Upper lobe of left lung (tissue), 5 donors: Measurements from ENCODE around the genes ABAT and USP7.

GRCh38 chr16:8328302-8328779 lies 262.0 kb downstream of the TMEM114 start:
- PRO-cap, 2 experiments: no peak in any of the 2 experiments
- RAMPAGE, long total RNA, 4 experiments: no peak in any of the 4 experiments

GRCh38 chr16:8594042-8594574 lies 3.8 kb upstream of the TMEM114 start:
- PRO-cap, 2 experiments: no peak in any of the 2 experiments
- RAMPAGE, long total RNA, 4 experiments: no peak in any of the 4 experiments

GRCh38 chr16:8673855-8674969 lies at the start of gene ABAT:
ABAT (plus strand) TSS chr16:8674617.
- PRO-cap, 2 experiments: peak in 2 of 2 experiments; most common plus-strand start chr16:8674587 (in 1); most common minus-strand start chr16:8674438 (in 1)
- RAMPAGE, long total RNA, 4 experiments: start-site peak on the plus strand in 4 of 4 experiments, at chr16:8674561-8674691 at its widest, 21 to 47 reads per replicate

GRCh38 chr16:8831818-8832587 lies 34.4 kb downstream of the PMM2 start:
- PRO-cap, 2 experiments: no peak in any of the 2 experiments
- RAMPAGE, long total RNA, 4 experiments: no peak in any of the 4 experiments

GRCh38 chr16:8839437-8840211 lies 29.2 kb downstream of the CARHSP1 start:
- PRO-cap, 2 experiments: no peak in any of the 2 experiments
- RAMPAGE, long total RNA, 4 experiments: no peak in any of the 4 experiments

- PRO-cap, 2 experiments: peak in 1 of 2 experiments; most common plus-strand start chr16:8864861 (in 1); most common minus-strand start chr16:8864697 (in 1)
- RAMPAGE, long total RNA, 4 experiments: no peak in any of the 4 experiments
Observed at GRCh38 chr16:8864150-8865002, 4.4 kb downstream of the CARHSP1 start.

DNA sequence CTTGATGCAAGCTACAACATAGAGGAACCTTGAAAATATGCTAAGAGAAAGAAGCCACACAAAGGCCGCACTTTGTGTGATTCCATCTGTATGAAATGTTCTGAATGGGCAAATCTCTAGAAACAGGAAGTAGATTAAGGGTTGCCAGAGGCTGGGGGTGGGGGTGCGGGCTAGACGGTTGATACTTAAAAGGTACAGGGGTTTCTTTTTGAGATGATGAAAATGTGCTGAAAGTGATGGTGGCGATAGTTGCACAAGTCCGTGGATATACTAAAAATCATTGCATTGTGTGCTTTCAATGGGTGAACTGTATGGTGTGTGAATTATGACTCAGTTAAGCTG lies 2.2 kb upstream of the CARHSP1 start:
- PRO-cap, 2 experiments: no peak in any of the 2 experiments
- RAMPAGE, long total RNA, 4 experiments: no peak in any of the 4 experiments

DNA sequence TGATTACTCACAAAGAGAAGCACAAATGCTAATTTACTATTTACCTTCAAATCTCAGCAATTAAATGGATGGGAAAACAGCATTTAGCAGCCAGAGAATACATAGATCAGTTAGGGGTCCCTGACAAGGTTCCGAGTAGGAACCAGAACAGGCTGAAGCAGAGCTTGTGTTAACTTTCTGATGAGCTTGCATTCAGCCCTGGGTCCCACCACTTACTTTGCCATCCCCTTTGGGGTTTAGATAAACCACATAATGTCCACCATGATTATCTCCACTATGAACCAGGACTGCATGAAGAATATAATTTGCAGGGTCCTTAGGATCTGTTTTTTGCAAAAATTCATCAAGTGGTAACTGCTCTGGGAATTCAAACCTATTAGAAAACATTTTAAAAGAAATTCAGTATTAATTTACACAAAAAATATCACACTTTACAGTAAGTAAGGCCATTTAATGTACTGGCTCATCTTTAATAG lies 24.1 kb downstream of the LITAFD start:
- PRO-cap, 2 experiments: no peak in any of the 2 experiments
- RAMPAGE, long total RNA, 4 experiments: start-site peak on the minus strand in 1 of 4 experiments, centred at position 267 of the sequence, 29 reads per replicate

DNA sequence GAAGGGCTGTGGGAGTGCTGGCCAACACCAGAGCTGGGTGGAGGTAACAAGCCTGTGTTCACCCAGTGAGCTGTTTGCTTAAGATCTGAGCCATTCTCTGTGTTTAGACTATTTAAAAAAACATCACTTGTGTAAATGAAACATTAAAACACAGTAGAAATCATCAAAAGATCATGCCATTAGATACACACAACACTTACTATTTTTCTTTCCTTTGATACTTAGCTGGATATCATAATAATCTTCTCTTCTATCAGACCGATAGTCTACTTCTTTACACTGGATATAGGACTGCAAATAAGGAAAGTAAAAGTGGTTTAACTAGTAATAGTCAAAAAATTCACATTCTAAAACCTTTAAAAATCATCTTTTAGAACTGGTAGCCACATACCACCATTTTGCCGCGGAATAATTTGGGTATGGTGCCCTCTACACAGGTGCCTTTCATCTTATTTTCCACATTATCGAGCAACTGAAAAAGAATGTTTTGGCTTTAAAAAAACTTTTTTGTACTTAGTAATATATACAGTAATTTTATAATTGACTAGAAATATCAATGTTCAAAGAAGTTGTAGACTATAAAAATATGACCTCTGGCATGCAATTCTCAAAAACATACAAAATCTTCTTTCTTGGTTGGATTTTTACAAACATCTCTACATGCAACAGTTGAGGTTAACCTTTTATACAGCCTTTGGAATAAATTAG lies 33.1 kb downstream of the LITAFD start:
- PRO-cap, 2 experiments: no peak in any of the 2 experiments
- RAMPAGE, long total RNA, 4 experiments: no peak in any of the 4 experiments

- PRO-cap, 2 experiments: no peak in any of the 2 experiments
- RAMPAGE, long total RNA, 4 experiments: no peak in any of the 4 experiments
Observed at GRCh38 chr16:8916872-8917280, 34.7 kb downstream of the LITAFD start.

GRCh38 chr16:8934988-8935441 lies 28.7 kb downstream of the USP7 start:
- PRO-cap, 2 experiments: no peak in any of the 2 experiments
- RAMPAGE, long total RNA, 4 experiments: no peak in any of the 4 experiments

DNA sequence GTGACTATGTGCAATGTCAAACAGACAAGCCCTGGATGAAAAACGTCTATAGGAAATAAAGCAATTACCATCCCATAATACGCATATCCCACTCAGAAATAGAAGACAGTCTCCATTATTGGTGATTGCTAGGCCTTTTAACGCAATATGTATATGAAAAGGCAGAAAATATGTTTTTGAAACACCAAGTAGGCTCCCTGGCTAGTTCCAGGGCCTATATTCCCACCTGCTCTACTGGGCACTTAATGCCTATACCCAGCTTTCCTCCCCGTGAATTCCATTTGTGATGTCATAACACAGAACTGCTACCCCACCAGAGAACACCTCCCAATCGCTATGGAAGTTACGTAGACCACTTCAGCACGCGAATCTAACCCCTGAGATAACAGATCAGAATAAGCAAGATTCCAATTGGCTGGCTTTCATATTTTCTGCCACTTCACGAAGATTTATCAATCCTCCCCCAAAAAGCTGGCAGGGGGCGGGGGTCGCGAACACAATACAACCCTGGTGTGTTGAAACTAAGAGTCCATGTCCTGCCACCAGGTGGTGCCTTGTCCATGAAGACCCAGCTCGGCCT lies 28.0 kb downstream of the USP7 start:
- PRO-cap, 2 experiments: no peak in any of the 2 experiments
- RAMPAGE, long total RNA, 4 experiments: no peak in any of the 4 experiments

DNA sequence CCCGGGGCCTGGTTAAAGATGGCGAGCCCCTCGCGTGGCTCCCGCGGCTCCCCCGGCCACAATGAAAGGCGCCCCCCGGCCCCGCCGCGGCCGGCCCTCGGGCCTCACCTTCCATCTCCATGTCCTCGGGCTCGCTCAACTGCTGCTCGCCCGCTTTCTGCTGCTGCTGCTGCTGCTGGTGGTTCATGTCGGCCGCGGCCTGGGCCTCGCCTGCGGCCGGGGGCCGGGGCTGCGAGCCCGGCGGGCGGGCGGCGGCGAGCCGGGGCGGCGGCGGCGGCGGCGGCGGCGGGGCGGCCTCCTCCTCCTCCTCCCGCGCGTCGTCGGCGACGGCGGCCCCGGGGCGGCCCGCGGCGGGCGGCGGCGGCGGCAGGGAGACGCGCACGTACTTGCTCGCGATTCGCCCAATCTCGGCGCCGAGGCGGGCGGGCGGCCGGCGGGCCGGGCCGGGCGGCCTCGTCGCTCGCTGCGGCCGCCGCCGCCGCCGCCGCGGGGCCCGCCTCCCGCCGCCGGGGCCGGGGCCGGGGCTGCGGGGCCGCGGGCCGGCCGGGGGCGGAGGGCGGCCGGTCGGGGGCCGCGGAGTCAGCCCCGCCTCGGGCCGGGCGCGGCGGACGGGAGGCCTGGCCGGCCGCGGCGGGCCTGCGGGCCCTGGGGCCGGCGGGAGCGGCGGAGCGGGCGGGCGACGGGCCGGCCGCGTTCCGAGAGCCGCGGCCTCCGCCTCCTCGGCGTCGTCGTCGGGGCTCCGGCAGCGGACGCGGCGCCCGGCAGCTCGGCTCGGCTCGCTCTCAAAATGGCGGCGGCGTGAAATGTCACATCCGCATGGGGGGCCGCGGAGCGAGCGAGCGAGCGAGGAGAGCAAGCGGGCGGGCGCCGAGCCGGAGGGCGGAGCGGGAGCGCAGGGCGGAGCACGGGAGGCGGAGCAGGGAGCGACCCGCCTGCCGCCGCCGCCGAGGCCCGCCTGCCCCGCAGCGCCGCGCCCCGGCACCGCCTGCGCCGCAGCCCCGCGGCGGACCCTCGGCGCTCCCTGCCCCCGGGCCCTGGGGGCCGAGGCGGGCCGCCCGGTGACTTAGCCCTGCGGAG lies at the start of gene USP7:
Gene USP7 (minus strand): TSS at position 808 of the 1,077 bp plus-strand sequence.
- PRO-cap, 2 experiments: peak in 2 of 2 experiments; most common plus-strand start position 343 of the sequence (in 1); most common minus-strand start position 784 of the sequence (in 2)
- RAMPAGE, long total RNA, 4 experiments: no peak in any of the 4 experiments

DNA sequence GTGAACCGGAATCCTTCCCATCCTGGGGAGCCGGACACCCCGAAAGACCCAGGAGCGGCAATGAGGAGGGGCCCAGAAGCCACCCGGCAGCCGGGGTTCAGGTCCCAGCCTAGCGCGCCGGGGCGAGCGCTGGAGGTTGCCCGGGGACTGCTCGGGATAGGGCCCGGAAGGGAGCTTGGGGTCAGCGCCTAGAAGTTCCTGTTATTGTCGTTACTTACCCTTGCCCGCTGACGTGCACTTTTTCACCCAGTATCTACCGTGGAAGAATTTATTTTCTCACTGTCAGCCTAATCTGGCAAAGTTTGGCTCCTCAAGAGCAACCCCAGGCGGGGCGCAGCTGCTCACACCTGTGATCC lies 448 bp upstream of the USP7 start:
- PRO-cap, 2 experiments: no peak in any of the 2 experiments
- RAMPAGE, long total RNA, 4 experiments: no peak in any of the 4 experiments

DNA sequence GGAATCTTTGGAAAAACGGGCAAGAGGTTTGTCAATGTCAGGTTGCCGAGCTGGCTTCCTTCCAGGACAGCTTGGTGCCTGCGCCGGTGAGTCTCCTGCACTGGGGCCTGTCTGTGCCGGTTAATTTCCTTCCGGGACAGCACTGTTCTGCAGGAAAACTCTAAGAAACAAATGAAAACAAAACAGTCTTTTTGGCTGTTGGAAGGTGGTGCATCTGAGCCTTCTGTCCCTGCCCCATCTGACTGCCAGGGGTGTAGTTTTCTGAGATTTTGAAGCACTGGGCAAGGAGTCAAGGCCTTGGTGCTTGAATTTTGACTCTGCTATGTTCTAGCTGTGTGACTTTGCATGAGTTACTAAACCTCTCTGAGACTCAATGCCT lies 210.8 kb downstream of the HAPSTR1 start:
- PRO-cap, 2 experiments: no peak in any of the 2 experiments
- RAMPAGE, long total RNA, 4 experiments: no peak in any of the 4 experiments

DNA sequence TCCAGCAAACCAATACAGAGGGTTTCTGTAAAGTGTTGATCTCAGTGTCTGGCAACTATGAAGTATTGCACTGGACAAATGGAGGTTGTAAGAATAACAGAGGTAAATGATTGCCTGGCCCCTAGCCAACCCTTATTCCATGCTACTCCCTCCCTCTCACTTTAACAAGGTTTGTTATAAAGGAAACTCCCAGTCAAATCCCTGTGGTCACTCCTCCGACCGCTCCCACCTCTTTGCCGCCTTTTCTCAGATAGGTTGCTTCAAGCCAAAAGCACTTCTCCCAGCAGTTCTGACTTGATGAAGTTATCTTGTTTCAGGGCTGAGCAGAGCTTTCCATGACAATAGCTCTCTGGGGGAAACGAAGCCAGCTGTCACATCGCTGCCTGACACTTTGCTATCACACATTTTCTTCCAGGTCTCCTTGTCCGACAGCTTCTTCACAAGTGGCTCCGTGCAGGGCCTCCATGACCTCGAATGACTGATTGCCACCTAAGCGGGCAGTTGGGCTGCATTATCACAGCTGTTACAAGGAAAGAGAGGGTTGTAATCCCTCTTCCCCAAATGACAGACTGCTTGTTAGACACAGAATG lies 278.6 kb downstream of the HAPSTR1 start:
- PRO-cap, 2 experiments: no peak in any of the 2 experiments
- RAMPAGE, long total RNA, 4 experiments: no peak in any of the 4 experiments

DNA sequence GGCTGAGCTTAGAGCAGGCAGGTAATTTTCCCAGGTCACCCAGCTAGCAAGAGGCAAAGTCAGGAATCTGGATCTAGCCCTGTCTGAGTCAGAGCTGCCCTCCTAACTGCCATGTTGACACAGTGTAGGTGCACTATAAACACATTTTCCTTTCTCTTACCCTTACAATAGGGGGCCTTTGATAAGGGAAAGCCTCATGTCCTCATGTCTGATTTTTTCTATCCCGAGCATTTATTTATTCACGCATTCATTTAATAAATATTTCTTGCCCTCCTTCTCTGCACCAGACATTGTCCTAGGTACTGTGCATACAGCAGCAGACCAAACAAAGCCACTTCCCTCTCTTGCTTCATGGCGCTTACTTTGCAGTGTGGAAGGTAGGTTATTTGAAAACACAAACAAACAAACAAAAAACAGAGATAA lies 454.5 kb downstream of the HAPSTR1 start:
- PRO-cap, 2 experiments: no peak in any of the 2 experiments
- RAMPAGE, long total RNA, 4 experiments: no peak in any of the 4 experiments

DNA sequence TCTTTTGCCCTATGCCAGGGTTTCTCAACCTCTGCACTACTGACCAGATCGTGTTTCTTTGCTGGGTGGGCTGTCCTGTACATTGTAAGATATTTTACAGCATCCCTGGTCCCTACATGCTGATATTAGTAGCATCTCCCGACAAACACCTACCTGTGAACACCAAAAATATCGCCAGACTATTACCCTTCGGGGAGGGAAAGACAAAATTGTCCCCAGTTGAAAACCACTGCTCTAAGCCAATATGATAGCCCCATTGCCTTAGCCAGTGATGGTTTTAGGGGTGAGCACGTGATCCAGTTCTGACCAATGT lies 136.4 kb downstream of the GRIN2A start:
- PRO-cap, 2 experiments: no peak in any of the 2 experiments
- RAMPAGE, long total RNA, 4 experiments: no peak in any of the 4 experiments

- PRO-cap, 2 experiments: no peak in any of the 2 experiments
- RAMPAGE, long total RNA, 4 experiments: no peak in any of the 4 experiments
Observed at GRCh38 chr16:10275526-10275984, 93.3 kb upstream of the GRIN2A start.

- PRO-cap, 2 experiments: no peak in any of the 2 experiments
- RAMPAGE, long total RNA, 4 experiments: no peak in any of the 4 experiments
Observed at GRCh38 chr16:10514750-10515427, 65.5 kb downstream of the EMP2 start.